ENCODE measurements around a stretch of chr10.

DNA sequence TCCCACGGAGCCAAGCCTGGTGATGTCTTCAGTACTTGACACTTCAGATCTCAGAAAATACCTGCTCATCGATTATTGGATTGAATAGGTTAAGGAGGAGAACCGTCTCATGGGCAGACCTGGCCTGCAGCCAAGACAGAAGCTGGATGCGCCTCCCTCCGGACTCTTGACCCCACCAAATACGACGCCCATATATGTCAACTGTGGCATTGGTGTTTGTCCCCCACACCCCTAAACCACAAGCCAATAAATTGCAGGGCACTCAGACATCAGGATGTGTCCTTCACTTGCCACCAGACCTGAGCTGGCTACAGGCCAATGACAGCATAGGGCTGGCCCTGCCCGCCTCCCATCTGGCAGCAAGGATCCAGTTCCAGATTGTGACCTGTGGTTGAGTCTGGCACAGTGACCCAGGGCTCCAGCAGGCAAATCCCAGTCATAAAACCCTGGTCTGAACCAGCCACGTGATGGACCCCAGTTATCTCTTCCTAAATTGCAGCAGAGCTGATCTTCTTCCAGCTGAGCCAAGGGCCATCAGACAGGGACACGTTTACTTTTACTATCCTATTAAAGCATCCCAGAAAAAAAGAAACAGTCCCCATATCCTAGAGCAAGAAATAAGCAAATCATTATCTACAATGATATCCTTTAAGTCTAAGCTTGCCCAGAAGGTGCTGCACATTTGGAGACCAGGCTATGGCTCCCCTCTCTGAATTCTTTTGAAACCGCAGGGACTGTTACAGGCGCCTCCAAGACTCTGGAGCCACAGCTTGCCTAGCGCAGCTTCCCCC, 157.5 kb downstream of the KCNMA1 start:
- PRO-cap, 2 experiments = no peak in any of the 2 experiments
- RAMPAGE, long total RNA, 4 experiments = no peak in any of the 4 experiments

- PRO-cap, 2 experiments = no peak in any of the 2 experiments
- RAMPAGE, long total RNA, 4 experiments = no peak in any of the 4 experiments
Observed at GRCh38 chr10:77586698-77587596, 50.7 kb downstream of the KCNMA1 start.

GRCh38 chr10:77590911-77591275, 46.7 kb downstream of the KCNMA1 start:
- PRO-cap, 2 experiments = no peak in any of the 2 experiments
- RAMPAGE, long total RNA, 4 experiments = start-site peak on the minus strand in 1 of 4 experiments, at chr10:77590913-77591098 at its widest, 6 reads per replicate

DNA sequence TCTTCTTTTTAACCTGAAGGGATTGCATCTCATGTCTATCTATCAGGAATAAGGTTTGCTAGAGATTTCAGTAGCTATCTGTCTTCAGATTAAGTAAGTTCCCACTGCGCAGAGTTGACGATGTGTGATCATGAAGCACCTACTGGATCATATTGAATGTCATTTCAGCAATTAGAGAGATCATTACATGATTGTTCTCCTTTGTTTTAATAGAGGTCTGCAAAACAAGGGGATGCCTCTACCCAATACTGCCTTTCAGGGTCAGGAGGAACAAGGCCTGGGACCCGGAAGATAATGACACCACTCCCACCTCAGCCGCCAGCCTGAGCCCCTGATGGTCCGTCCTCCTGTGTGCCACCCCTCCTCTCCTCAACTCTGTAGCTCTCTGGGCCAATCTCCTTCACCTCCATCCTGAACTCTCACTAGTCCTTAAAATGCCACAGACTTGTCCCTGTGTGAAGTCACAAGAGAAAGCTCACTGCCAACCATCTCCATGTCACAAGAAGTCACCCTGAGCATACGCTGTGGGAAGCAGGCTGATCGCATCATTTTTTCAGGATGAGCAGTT, 38.0 kb downstream of the KCNMA1 start:
- PRO-cap, 2 experiments = no peak in any of the 2 experiments
- RAMPAGE, long total RNA, 4 experiments = no peak in any of the 4 experiments

DNA sequence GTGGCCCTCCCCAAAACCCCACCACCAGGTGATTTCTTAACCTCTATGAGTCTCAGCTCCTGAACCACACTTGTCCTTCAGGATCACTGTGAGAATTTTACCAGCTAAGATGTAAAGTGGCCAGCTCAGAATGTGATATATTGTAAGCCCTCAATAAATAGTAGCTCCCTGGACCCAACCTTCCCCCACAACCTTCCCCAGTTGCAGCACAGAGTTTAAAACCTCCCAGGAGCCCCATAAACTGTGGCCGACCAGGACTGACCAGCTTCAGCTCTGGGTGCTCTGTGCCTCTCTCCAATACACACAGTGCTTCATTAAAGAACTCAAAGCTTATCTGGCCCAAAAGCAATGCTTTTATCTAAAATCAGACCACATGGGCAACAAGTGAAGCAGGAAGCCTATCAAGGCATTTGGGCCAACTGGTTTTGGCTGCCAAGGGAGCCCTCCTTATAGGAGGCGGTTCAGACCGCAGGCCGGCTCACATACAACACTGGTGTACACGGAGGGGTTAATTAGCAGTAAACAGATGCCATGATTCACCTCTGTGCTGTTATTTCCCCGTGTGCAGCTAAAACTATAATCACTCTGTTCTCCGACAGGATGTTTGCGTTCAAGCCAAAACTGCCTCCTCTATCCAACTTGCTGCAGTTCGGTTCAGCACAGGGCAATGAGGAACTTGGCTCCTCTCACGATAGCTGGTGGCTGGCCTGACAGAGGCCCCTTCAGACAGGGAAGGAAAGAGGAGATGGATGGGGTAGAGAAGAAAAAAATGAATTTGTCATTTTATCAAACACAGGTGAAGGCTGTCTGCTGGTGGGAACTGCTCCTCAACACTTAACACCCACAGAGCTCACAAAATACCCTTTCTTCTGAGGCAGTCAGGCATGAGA, 24.3 kb downstream of the KCNMA1 start:
- PRO-cap, 2 experiments = no peak in any of the 2 experiments
- RAMPAGE, long total RNA, 4 experiments = no peak in any of the 4 experiments

GRCh38 chr10:77636639-77637107, 935 bp downstream of the KCNMA1 start:
- PRO-cap, 2 experiments = no peak in any of the 2 experiments
- RAMPAGE, long total RNA, 4 experiments = start-site peak on the minus strand in 1 of 4 experiments, at chr10:77636905-77637013 at its widest, 19 reads per replicate

DNA sequence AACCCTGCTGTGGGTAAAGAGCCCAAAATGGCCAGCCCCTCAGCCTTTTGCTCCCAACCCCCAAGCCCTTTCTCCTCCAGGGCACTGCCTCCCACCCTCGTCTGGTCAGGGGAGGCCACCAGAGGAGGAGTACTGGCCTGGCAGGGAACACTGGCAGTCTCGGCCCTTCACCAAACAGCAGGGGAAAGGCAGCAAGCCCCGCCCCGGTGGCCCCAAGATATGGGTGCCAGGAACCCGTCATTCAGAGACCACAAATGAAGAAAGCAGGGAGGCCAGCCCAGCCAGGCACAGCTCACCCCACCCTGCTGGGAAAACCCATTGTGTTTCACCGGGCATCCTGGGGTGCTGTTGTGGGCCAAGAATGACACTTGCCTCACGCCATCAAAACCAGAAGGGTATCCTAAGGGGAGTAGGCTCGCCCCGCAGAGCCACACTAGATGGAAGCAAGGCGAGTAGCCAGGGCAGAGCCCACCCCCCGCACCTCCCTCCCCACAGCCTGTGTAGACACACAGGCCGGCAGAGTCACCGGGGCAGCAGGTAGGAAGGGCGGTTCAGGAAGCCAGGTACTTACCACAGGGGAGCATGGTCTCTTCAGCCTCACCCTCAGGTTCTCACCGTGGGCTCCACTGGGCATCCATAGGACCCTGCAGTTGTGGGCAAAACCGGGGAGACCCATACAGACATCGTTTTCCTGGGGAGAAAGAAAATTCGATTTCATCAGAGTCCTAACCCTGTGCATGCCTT, 72.5 kb upstream of the KCNMA1 start:
- PRO-cap, 2 experiments = no peak in any of the 2 experiments
- RAMPAGE, long total RNA, 4 experiments = no peak in any of the 4 experiments

GRCh38 chr10:77713963-77714539, 76.4 kb upstream of the KCNMA1 start:
- PRO-cap, 2 experiments = no peak in any of the 2 experiments
- RAMPAGE, long total RNA, 4 experiments = no peak in any of the 4 experiments

DNA sequence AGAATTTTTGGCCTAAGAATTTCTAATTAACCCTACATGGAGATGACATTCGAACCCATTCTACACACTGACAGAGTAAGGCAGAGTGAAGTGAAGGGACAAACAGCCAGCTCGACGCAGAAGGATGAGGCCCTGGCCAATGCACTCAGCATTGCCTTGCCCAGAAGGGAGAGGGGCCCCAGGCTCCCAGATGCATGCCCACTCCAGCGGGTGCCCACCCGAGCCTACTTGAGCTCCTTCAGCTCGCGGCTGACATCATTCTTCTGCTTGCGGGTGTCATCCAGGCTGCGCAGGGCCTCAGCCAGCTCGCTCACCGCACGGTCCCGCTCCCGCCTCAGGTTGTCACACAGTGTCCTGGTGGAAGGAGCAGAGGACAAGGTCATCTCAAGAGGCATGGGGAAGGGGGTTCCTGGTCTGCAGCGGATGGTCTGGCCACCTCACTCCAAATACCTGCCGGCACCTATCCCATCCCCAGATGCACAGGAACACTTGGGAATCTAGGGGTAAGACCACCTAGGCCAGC, 92.8 kb downstream of the DLG5 start:
- PRO-cap, 2 experiments = no peak in any of the 2 experiments
- RAMPAGE, long total RNA, 4 experiments = no peak in any of the 4 experiments

- PRO-cap, 2 experiments = no peak in any of the 2 experiments
- RAMPAGE, long total RNA, 4 experiments = no peak in any of the 4 experiments
Observed at GRCh38 chr10:77837481-77838078, 89.0 kb downstream of the DLG5 start.

DNA sequence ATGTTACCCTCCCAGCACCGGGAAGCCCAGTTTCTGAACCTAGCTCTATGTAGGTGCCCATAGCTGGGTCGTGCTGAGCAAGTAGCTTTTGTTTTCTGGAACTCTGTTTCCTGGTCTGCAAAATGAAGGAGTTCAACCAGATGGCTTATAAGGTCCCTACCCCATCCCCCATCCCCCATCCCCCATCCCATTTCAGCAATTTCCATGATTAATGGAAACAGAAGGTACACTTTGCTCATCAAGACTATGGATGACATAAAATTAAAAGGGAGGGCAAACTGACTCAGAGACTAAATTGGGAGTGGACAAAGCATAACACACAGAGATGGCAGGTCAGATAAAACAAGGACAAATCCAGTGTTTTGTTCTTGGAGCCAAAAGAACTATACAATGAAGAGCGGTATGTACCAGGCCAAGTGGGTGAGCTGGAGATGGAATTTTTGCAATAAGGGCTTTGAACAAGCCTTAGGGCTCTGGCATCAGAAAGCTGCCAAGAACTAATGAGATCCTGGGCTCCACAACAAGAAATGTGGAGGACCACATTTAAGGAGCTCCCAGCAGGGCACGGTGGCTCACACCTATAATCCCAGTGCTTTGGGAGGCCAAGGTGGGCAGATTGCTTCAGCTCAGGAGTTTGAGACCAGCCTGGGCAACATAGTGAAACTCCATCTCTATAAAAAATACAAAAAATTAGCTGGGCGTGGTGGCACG, 56.6 kb downstream of the DLG5 start:
- PRO-cap, 2 experiments = no peak in any of the 2 experiments
- RAMPAGE, long total RNA, 4 experiments = no peak in any of the 4 experiments

DNA sequence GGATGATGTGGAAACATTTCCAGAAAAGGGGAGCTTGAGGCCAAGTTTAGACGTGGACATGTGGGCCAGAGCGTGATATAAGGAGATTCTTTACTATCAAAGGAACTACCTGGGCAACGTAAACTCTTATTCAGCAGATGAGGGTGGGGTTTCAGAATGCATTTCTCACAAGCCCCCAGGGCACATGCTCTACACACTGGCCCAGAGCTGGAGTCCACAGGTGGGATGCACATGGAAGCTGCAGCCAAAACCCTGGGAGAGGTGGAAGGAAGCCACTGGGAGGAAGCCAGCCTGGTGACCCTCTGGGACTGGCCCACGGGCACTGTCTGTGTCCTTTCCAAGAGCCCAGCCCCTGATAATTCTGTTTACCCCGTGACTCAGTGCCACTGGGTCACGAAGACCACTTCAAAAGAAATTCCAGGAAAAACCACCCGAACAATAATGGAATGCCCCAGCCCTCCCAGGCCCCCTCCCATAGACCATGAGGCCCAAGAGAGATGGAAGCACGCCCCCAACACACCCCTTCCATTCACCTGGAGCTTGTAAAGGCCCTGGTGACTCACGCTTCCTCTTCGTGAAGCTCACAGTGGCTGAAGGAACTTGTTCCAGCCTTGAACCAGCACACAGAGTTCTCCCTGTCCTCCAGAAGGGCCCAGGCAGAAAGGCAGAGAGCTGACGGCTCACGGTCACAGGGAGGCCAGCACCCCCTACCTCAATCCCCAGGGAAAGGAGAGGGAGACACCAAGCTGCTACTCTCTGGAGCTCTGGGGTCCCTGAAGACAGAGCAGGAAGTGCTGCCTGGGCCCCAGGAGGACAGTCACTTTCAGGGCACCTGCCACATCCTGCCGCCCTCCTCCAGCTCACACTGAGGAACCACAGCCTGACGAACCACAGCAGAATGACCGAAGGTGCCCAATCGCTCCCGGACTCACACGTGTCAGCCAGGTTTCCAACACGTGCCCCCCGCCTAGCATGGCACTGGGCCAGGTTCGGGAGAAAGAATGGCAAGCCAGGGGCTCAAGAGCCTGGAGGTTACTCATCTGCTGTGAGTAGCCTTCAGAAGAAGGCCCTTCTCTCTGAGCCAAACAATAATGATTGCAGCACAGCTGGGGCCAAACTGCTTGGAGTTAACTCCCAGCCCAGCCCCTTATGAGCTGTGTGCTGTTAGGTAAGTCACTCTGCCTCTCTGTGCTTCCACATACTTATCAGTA, 53.0 kb downstream of the DLG5 start:
- PRO-cap, 2 experiments = peak in 1 of 2 experiments; most common plus-strand start position 645 of the sequence (in 1); most common minus-strand start position 357 of the sequence (in 1)
- RAMPAGE, long total RNA, 4 experiments = no peak in any of the 4 experiments

GRCh38 chr10:77919846-77920185, 6.7 kb downstream of the DLG5 start:
- PRO-cap, 2 experiments = no peak in any of the 2 experiments
- RAMPAGE, long total RNA, 4 experiments = no peak in any of the 4 experiments

DNA sequence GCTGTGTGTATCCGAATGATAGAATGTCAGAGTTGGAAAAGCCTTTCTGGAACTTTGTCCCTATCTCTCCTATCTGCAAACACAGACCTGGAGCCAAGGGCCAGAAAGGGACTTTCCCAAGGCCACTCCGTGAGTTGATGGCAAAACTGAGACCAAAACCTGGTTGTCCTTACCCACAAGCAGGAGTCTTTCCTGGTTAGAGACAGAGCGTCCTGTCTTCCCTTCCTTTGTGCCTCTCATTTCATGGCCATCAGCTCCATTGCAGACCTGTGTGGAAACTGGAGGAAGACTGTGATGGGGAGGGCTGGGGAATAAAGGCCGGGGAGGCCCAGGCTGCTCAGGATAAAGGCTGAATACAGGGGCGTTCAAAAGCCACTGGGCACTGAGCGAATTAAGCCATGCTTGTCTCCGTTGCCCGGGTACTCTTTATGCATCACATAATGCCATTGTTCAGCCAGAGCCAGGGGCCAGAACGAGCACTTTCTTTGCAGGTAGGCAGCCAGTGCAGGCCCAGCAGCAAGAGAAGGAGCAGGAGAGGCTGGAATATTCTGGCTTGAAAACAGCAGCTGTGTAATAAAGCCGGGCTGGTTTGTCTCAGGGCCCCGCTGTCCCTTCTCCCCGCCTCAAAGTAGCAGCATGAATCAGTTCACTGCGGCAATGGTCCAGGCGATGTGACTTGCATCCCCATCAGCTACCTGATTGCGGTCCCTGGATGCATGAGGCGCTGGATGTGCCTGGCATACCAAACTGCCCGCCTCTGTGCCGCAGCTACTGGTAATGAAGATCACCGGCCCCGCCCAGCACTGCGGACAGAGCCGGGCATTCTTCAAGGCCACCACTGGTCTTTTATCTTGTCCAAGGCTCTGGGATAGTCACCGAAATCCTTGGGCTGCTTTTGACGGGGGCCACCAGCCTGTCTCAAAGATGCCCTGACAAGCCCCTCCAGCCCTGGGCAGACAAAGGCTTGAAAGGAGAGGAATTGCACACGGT, 143.1 kb downstream of the RPS24 start:
- PRO-cap, 2 experiments = no peak in any of the 2 experiments
- RAMPAGE, long total RNA, 4 experiments = no peak in any of the 4 experiments

- PRO-cap, 2 experiments = no peak in any of the 2 experiments
- RAMPAGE, long total RNA, 4 experiments = no peak in any of the 4 experiments
Observed at GRCh38 chr10:78248499-78248963, 214.9 kb downstream of the RPS24 start.

GRCh38 chr10:78250125-78250671, 216.5 kb downstream of the RPS24 start:
- PRO-cap, 2 experiments = no peak in any of the 2 experiments
- RAMPAGE, long total RNA, 4 experiments = no peak in any of the 4 experiments

DNA sequence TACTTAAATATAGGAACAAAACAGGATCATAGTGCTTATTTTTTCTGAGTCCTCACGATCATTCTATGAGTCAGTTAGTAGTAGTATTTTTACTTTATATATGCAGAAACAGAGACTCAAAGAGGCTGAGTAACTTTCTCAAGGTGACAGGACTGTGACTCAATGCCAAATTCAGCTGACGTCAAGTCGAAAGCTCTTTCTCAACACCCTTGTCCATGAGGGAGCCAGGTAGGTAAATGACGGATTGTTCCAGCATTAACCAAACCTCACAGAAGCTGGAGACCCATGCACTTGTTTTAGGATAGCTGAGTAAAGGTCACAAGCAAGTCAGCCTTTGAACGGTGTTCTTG, 413.3 kb downstream of the RPS24 start:
- PRO-cap, 2 experiments = no peak in any of the 2 experiments
- RAMPAGE, long total RNA, 4 experiments = no peak in any of the 4 experiments

- PRO-cap, 2 experiments = no peak in any of the 2 experiments
- RAMPAGE, long total RNA, 4 experiments = no peak in any of the 4 experiments
Observed at GRCh38 chr10:78656020-78656538, 412.7 kb upstream of the ZMIZ1 start.

- PRO-cap, 2 experiments = no peak in any of the 2 experiments
- RAMPAGE, long total RNA, 4 experiments = no peak in any of the 4 experiments
Observed at GRCh38 chr10:78727840-78728308, 340.9 kb upstream of the ZMIZ1 start.

DNA sequence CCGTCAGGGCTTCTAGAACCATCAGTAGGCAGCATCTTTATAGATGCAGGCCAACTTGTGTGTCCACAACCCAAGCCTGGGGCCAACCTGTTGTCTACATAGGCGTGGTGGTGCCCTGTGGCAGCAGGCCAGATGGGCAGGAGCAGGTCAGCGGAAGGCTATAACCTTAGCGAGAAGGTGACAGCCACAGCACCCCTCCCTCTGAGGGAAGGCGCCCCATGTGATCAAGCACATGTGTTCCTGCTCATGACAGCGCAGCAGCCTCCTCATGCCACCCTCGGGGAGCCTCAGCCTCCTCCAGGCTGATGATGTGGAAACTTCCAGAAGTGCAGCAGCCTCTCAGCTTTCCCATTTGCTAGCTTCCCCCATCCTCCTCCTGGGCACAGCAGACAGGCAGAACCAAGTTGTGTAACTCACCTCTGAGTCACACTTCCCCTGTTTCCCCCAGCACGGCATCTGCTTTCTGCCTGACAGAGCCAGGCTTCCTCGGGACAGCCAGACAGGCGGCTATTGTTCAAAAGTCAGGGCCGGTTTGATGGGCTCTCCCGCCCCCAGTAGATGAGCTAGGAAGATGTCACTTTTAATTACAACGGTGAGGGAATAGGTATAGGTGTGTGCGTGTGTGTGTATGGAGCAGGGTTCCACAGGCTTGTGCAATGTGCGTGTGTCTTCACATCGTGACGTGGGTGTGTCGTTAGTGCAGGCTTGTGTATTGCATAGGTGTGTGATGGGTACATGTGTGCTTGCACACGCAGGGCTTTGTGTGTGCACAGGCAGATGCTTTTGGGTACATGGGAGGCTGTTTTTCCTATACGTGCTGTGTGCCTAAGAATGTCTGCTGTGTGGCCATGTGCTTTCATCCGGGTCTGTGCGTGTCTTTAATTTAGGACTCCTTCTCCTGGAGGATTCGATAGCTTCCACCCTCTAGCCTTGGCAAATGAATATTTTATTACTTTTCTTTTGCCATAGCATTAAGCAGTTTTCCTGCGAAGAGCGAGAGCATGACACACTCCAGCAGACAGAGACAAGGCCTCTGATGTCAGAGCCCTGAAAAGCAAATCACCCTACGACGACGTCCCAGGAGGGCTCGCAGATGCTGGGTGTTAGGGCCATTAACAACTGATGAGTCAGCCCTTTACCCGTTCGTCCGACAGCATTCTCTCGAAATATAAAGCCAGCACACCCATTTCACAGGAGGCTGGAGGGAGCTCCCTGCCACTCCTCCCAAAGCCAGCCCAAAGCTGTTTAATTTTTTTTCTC, 311.7 kb upstream of the ZMIZ1 start:
- PRO-cap, 2 experiments = no peak in any of the 2 experiments
- RAMPAGE, long total RNA, 4 experiments = no peak in any of the 4 experiments

Data from upper lobe of left lung (tissue), 5 donors.